H4 (cell line): ENCODE measurements around a stretch of chr2.

DNA sequence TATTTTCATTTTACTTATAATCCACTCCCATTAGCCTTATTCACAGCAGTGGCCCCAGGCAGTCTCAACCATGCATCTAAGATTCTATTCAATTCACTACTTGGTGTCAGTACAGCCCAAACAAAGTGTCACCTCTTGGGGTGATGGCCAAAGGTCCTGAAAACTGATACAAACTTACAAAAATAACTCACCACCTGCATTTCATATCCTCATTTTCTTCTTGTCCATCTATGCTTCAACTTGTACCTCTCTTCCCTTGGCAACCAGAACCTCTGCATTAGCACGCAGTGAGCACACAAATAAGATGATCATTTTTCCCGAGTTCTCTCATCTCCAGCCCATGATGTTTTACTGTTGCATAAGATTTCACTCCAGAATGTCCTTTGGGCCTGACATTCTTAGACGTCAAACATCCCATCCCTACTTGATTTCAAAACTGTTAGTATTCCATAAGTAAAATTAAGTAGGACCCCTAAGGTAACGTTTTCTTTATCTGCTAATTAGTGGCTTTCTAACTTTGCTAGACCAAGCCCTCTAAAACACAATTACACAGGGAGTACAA, 559.3 kb upstream of the TNP1 start:
- RAMPAGE, long total RNA = no peak

DNA sequence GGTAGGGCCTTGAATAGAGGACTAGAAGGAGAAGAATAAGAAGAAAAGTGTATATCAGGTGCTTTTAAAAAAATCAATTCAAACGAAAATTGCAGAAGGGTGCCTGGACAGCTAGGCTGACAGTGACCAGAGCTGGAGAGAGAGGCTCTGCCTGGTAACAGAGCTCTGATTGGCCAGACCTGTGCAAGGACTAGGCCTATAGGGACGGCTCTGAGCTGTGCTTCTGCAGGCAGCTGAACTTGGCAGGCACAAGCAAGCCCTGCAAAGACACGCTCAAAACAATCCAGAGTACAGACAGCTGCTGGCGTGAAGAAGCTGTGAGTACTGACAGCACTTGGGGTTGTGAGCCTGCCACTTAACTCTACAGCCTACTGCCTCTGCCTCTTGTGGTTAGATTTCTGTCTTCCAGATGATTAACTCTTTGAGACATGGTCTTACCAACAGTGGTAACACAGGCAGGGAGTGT, 568.7 kb downstream of the TNS1 start:
- RAMPAGE, long total RNA = no peak

- RAMPAGE, long total RNA = no peak
These were observed 492.0 kb downstream of the TNS1 start for GRCh38 chr2:217510741-217511262.

DNA sequence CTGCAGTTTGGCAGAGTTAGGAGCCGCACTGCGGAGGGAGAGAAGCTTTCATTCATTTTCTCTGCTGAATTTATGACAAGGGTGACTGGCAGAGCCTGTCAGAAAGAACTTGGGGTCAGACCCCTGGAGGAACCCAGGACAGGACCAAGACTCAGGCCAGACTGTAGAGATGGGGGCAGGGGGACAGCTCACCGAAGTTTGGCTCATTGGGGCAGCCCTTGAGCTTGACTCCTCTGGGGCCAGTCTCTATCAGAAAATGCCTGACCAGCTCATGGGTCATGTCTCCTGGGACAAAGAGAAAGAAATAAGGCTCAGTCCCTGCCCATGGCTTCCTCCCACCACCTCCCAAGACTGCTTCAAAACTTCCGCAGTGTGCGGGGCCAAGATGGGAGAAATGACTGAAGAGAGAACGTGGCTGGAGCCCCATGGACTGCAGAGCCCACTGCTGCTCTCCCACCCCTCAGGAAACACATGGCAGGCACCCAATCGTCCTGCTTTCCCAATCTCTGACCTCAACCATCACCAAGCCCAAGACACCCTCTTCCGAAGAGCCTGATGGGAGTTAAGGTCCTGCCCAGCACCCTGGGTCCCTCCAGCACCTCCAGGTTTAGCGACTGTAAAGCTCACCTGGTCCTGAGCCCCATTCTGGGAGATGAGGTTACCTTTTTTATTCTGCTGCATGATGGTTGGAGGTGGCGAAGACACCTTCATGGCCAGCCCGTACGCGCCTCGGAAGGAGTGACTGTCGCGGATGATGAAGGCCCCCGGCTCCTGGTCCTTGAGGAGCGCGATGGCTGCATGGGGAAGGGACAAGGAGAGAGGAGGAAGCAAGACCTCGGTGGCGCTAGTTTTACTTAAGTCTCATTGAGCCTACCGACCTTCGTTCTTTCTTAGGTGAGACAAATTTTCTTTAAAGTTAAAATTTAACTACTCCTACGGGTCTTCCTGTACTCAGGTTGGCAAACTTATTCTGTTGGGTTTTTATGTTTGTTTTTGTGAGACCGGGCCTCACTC, 189.5 kb downstream of the TNS1 start:
- RAMPAGE, long total RNA = no peak

DNA sequence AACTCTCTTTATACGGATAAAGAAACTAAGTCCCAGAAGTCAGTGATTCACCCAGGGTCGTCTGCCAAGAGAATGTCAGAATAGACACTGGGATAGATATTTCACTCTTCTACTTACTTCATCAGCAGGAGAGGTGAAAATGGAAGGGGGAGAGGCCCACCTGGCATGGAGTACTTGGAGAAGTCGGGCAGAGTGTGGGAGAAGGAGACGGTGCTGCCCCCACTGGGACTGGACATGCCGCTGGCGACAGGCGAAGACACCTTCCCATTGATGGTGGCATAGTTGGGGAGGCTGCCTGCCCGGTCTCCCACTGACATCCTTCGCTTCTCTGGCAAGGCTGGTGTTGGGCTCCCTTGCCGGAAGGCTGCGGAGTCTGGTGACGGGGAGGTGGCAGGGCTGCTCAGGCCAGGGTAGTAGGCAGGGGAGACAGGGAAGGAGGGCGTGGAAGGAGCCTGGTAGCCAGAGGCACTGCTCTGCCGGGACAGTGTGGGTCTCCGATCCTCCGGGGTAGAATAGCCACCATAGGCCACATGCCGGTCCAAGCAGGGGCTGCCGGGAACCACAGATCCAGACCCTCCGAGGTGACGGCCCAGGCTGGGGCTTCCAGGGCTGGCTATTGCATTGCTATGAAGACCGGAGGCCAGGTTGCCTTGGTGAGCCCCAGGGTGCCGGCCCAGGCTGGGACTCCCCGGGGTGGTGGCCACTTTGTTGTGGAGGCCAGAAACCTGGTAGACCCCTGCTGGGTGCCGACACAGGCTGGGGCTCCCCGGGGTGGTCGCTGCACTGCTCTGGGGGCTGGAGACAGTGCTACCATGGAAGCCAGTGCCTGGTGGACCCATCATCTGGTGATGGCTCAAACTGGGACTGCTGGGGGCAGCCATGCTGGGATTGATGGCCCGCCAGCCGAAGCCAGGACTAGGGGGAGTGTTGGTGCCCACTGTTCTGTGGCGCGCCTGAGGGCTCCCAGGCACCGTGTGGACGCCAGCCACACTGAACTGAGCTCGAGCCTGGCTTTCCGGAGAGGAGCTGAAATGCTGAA, 184.9 kb downstream of the TNS1 start:
- RAMPAGE, long total RNA = no peak

GRCh38 chr2:217835940-217836185, 166.9 kb downstream of the TNS1 start:
- RAMPAGE, long total RNA = no peak

- RAMPAGE, long total RNA = no peak
These were observed 166.1 kb downstream of the TNS1 start for GRCh38 chr2:217836198-217837592.

GRCh38 chr2:217879029-217879402, 123.8 kb downstream of the TNS1 start:
- RAMPAGE, long total RNA = no peak

GRCh38 chr2:217917910-217919137, 84.5 kb downstream of the TNS1 start:
- RAMPAGE, long total RNA = no peak

GRCh38 chr2:217930232-217931090, 72.3 kb downstream of the TNS1 start:
- RAMPAGE, long total RNA = no peak

GRCh38 chr2:217976892-217977443, 25.8 kb downstream of the TNS1 start:
- RAMPAGE, long total RNA = no peak

- RAMPAGE, long total RNA = no peak
These were observed 23.9 kb downstream of the TNS1 start for GRCh38 chr2:217978381-217979709.

DNA sequence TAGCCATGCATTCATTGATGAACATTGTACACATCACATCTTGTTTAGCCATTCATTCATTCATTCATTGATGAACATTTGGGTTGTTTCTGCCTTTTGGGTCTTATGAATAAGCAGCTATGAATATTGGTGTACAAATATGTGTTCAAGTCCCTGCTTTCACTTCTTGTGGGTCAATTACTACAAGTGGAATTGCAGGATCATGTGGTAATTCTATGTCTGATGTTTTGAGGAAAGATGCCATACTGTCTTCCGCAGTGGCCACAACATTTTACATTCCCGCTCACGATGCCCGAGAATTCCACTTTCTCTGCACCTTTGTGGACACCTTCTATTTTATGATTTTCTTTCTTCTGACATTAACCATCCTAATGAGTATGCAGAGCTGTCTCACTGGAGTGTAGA, 9.4 kb upstream of the RUFY4 start:
- RAMPAGE, long total RNA = no peak

GRCh38 chr2:218063393-218063965, 5.6 kb upstream of the RUFY4 start:
- RAMPAGE, long total RNA = no peak

DNA sequence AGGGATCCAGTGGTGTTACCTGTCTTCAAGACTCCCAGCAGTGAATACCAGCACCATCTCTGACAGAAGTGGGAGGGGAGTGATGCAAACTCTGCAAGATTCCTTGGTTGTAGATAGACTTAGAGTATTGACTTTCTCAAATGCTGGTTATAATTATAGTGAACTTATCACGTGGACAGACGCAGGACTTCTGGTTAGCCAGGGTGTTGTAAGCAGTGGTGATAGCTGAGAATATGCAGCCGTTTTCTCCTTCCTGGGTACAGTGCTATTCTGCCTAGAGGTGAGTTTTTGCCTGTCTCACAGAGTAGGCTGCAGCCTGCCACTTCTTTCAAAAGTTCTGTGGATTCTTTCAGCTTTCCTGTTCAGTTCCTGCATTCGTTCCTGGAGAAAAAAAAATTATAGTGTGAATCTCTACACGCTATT, 737 bp upstream of the CXCR2 start:
- RAMPAGE, long total RNA = no peak

- RAMPAGE, long total RNA = no peak
These were observed 14.4 kb upstream of the GPBAR1 start for GRCh38 chr2:218246431-218246738.

- RAMPAGE, long total RNA = no peak
These were observed 6.9 kb upstream of the GPBAR1 start for GRCh38 chr2:218253447-218254699.

- RAMPAGE, long total RNA = no peak
These were observed 4.3 kb upstream of the GPBAR1 start for GRCh38 chr2:218256612-218256897.

GRCh38 chr2:218257016-218257541, 3.7 kb upstream of the GPBAR1 start:
- RAMPAGE, long total RNA = no peak

DNA sequence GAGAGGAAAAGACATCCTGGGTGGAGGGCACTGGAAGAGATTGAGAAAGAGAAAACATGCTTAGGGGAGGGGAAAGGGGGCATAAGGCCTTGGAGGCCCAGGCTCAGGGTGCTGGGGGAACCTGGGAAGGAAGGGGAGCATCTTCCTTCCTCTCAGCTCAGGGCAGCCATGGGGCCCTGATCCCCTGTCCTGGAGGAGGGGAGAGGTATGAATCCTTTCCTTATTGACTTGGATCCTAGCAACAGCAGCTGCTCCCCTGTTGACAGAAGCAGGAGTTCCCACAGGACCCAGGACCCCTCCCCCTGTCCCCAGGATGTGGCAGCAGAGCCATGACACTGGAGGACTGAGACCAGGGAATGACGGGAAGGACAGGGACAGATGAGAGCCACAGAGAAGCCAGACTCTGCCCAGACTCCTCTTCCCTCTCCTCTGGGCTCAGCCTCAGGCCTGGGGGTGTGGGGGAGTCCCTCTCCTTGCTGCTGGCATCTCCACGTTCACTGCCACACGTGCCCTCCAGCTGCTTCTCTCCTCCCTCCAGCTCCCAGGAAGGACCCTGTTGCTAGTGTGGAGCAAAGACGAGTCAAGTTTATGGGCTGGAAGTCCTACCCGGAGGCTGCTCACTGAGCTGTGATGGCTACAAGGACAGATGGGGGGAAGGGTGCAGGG, 839 bp downstream of the GPBAR1 start:
- RAMPAGE, long total RNA = no peak